Placental epithelial cell (primary cell): ENCODE measurements around the genes IL5RA, TRNT1 and BHLHE40.

GRCh38 chr3:2847643-2848070 lies 262.5 kb downstream of the IL5RA start:
- CAGE, long polyA plus RNA = no peak

DNA sequence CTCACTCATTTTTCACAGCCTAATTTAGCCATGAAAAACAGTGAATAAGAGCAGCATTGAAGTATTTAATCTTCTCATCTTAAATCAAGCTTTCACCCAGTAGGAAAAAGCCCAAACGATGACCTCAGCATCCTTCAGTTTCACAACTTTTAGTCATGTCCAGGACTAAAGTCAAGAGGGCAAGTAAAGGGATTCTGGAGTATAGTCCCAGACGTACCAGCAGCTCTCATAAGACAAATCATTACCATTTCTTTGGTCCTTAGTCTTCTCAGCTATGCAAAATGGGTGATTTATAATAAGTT lies 237.3 kb downstream of the IL5RA start:
- CAGE, long polyA plus RNA = no peak

DNA sequence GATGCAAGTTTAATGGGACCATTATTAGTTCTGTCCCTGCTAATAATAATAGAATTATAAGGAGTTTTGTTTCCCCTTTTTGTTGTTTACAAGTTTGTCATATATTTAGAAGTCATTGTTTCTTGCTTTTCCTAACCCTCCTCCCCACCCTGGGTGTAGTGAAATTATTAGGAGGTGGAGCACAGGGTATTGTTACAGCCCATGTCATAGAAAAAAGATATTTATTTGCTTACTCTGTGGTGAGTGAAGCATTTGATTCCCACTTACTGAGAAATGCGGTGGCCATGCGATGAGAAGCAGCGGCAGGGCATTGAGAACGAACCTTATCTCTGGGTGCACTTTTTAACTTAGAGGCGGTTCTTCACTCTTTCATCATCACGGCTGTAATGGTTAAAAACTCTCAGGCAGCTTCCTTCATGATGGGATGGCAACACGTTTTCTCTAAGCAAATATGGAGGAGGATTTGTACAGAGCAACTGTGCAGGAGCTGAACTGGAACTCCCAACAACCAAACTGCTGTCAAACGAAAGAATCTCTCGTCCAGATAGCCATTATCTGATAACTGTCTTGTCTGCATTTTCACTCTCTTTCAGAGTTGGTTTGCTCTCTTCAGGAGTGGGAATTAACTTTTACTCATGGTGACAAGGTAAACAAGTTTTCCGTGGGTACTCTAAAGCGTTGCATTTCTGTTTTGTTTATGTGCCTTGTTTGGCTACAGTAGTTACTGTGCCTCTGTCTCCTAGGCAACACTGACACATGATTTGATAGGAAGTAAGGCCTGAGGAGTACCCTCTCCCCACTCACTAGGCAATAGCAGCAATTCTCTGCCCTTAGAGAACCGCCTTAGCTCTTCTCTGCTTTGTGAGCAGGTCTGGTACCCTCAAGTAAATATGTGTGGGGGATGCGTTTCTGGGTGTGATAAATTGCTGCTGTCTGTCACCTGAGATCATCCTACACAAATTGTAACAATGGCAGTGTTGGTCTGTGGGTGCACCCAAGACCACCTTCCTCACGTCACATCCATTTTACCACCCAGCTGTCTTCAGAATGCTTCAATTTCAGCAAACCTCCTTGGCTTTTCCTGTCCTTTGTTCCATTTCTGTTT lies at the start of gene IL5RA:
Gene IL5RA (minus strand): TSS at position 697 of the 1,105 bp plus-strand sequence.
- CAGE, long polyA plus RNA = no peak

DNA sequence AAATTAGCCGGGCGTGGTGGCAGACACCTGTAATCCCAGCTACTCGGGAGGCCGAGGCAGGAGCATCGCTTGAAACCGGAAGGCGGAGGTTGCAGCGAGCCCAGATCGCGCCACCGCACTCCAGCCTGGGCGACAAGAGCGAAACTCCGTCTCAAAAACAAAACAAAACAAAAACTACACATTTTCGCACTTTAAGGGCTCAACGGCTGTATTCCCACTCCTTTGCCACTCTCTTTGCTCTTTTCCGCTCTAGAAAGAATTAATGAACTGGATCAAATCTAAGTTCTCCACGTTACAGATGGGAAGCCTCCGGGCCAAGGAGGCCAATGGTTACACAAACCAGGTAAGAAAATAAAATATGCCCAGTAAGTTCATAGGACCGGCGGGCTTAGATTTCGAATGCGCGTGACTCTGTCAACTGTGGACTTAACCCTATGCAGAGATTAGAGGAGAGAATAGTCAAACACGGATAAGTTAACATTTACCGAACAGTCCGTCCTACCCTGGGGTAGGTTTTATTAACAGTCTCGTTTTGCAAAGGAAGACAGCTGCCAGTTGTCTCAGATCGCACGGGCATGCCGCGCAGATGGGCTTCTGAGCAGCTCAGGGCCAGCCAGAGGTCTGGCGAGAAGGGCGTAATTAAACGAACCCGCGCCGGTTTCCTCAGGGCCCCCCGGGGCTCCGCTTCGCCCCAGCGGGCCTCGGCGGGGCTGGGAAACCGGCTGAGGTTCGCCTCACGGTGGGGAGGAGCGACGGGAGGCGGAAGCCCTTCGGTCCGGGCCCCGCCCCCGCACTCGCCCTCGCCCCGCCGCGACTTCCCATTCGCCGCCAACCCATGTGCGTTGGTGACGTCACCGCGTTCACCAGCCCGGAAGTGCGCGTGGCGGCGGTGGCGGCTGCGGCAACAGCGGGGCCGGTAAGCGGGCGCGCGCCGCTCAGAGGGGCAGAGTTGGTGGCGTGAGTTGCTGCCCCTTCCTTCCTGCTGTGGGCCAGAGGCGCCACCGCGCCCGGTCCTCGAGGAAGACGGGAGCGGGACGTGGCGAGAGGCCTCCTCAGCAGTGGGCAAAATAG lies at the start of gene TRNT1:
Gene TRNT1 (plus strand): TSS at position 866 of the 1,071 bp plus-strand sequence.
- CAGE, long polyA plus RNA = no peak

GRCh38 chr3:4244667-4245272 lies 58.4 kb upstream of the SETMAR start:
- CAGE, long polyA plus RNA = no peak

DNA sequence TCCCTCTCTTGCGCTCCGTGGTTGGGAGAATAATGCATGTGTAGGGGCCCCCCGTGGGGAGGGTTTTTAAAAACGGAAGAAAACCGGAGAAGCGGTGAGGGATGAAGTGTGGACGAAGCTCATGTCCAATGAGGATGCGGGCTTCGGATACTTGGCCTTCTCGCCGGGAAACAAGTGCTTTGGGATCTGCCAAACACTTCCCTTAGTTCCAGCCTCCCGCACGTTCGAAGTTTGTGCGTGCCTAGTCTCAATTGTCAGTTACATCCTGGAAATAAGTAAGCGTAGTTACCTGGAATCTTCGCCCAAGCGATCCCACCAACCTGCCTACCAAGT lies 788 bp downstream of the ITPR1 start:
- CAGE, long polyA plus RNA = no peak

DNA sequence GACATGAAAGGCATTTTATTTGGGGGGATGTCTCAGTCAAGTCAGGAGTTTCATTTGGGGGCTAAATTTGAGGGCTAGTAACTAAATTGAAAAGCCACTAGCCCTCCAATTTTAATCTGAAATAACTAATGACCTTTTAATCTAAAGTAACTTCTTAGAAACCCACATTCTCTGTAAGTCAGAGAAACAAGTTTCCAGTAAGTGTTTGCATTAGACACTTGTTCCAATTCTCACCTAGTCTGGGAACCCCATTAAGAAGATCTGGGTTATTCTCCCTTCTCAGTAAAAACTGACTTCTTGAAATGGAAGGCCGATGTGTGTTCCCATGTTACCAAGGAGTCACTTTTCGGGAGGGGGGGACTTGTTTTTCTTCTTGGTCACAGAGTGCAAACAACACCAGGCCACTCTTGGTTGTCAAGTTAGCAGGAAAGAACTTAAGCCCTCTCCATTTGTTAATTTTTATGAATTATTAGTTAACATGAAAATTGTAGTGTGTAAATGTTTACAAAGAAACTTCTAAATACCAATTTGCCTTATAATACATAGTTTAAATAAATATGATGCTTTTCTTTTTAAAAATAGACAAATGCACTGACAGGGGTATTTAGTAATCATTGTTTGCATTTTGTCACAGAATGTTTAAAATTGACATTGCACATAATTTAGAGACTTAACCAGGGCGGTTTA lies 55.6 kb downstream of the ITPR1 start:
- CAGE, long polyA plus RNA = no peak

GRCh38 chr3:4580969-4581390 lies 87.8 kb downstream of the ITPR1 start:
- CAGE, long polyA plus RNA = no peak

GRCh38 chr3:4740062-4740746 lies 239.0 kb upstream of the BHLHE40 start:
- CAGE, long polyA plus RNA = no peak

DNA sequence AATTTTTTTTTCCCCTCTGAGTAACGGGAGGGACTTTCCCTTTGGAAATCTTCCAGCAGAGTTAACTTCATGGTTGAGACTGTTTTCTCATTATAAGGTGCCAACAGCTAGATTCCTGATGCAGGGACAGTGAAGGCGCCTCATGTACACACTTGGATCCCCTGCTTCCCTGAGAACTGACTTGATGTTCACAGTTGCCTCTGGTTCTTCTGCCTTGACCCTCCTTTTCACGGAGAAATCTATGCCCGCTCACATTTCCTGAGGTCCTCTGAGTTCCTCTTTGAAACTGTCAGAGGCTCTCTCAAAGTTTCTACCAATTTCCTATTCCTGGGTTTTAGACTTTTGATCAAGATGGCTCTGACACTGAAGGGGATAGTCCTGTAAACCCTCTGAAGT lies 227.5 kb upstream of the BHLHE40 start:
- CAGE, long polyA plus RNA = no peak

DNA sequence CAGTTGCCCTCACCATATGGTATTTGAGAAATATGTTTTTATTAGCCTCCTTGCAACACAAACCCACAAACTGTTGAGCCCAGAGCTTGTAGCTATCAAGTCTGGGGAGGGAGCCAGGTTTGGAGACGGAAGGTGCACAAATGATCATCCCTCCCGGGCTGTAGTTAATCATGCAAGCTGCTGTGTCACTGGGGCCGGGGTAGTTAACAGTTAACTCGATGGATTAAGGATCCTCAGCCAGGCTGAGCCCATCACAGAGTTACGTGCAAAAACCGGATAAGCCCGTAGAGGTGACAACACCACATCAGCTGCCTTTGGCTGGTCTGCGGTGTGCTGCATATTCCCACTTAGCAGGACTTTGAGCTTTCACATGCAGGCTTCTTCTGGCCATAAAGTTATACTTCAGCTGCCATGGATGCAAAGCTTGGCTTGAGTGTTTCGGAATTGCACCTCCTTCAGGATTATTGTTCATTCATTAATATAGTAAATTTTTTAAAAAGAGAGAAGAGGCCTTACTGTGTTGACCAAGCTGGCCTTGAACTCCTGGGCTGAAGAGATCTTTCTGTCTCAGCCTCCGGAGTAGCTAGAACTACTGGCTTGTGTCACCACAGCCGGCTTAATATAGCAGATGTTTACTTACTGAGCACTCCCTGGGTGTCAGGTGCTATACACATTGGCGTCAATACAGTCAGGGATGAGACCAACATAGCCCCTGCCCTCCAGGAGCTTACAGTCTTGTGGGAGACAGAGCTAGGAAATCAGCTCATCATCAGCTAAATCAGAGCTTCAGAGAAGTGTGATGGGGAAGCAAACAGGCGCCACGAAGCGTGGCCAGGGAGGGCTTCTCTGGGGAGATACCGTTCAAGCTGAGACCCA lies 226.8 kb upstream of the BHLHE40 start:
- CAGE, long polyA plus RNA = no peak

DNA sequence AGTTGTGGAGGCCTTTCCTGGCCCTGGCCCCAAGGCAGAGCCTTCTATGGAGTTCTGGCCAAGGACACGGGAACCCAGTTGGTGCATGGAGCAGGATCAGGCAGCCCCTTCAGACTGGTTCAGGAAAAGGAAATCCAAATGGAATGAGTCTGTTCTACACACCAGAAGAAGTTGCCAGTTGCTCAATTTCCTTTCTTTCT lies 29.0 kb upstream of the BHLHE40 start:
- CAGE, long polyA plus RNA = no peak

DNA sequence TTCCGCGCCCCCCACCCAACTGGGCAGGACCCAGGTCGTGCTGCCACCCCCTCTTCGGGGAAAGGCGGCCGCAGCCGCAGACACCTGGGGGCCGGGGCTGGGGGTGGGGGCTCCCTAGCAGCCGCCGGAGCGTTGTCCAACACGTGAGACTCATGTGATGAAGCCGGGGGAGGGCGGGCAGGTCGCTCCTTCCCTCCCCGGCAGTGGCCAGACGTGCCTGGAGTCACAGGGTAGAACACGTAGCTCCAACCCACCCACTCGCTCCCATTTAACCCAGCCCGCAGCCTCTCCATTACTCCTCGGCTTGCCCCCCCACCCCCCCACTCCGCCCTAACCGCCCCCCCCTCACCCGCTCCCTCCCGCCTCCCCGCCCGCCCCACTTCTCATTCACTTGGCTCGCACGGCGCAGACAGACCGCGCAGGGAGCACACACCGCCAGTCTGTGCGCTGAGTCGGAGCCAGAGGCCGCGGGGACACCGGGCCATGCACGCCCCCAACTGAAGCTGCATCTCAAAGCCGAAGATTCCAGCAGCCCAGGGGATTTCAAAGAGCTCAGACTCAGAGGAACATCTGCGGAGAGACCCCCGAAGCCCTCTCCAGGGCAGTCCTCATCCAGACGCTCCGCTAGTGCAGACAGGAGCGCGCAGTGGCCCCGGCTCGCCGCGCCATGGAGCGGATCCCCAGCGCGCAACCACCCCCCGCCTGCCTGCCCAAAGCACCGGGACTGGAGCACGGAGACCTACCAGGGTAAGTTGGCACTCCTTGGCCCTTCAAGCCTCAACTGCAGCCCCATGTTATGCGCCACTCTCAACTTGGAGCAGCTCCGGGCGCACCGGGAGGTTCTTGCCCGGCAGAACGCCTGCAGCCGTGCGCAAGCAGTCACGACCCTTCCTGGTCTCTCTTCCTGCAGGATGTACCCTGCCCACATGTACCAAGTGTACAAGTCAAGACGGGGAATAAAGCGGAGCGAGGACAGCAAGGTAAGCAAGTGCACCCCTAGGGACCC lies at the start of gene BHLHE40:
Gene BHLHE40 (plus strand): TSS at position 386 of the 1,006 bp plus-strand sequence.
- CAGE, long polyA plus RNA = no peak

- CAGE, long polyA plus RNA = no peak
Measured at GRCh38 chr3:5017574-5018493, 38.6 kb downstream of the BHLHE40 start.

- CAGE, long polyA plus RNA = no peak
Measured at GRCh38 chr3:5179081-5179745, 8.3 kb upstream of the EDEM1 start.

DNA sequence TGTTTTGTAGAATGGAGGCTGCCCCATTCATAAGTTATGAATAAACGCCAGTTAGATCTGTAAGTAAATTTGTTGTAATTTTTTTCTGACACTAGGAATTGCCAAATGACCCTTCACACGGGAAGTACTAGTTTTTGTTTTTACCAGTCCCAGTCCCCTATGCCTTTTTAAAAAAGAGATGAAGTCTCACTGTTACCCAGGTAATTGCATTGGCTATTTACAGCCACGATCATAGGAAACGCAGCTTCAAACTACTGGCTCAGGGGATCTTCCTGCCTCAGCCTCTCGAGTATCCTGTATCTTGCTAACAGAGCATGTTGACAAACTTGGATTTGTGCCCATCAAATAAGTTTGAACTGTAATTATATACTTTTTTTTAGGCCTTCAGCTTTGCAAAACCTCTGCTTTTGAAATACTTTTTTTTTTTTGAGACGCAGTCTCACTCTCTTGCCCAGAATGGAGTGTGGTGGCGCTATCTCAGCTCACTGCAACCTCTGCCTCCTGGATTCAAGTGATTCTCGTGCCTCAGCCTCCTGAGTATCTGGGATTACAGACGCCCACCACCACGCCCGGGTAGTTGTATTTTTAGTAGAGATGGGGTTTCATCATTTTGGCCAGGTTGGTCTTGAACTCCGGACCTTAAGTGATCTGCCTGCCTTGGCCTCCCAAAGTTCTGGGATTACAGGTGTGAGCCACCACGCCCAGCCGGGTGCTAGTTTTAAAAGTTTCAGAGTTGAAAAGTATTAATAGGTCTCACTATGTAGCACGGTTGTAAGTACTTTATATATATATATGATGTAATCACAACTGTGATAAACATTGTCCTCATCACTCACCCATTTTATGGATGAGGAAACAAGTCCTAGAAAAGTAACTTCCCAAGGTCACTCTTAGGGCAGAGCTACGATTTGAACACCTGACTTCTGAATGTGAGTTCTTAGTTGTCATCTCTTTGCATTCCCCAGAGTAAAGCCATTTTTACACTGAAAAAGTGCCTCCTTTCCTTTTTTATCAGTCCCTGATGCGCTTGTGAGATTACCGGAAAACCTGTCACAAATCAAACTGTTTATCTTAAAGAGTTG lies 2.8 kb upstream of the EDEM1 start:
- CAGE, long polyA plus RNA = no peak

DNA sequence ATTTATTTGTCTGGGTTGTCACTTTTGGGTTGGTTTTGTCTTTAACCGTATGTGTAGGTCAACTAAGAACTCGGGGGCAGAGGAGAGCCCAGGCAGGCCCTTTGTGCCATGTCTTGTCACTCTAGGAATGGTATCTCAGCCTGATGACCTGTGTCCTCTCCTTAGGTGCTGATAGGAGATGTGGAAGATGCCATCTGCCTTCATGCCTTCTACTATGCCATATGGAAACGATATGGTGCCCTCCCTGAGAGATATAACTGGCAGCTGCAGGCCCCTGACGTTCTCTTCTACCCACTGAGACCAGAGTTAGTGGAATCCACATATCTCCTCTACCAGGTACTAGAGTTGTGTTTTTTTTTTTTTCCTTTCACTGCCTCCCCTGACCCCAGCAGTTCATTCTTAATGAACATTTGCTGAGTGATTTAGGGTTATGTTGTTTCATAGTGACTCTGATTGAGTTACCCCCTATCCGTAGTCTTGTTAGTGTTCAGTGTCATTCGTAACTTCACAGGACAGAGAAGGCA lies 20.5 kb downstream of the EDEM1 start:
- CAGE, long polyA plus RNA = no peak

DNA sequence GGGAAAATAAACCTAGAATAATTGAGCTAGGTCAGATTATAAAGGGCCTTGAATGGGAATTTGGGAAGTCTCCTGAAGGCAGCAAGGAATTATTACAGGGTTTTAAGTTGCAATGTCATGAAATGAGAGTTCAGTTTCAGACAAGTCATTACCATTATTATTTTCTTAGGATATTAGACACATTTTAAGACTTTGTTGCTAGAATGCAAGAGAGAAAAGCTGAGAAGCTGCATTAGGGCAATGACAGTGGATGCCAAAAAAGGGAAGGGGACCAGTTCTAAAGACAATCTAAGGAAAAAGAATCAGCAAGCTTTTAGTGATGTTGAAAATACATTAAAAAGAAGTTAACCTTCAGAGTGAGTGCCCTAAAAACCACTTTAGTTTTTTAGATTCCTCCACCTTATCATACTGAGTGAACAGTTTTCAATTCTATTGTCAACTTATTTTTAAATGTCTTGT lies 251.9 kb downstream of the EDEM1 start:
- CAGE, long polyA plus RNA = no peak

- CAGE, long polyA plus RNA = no peak
Measured at GRCh38 chr3:5699810-5700207, 512.3 kb downstream of the EDEM1 start.

DNA sequence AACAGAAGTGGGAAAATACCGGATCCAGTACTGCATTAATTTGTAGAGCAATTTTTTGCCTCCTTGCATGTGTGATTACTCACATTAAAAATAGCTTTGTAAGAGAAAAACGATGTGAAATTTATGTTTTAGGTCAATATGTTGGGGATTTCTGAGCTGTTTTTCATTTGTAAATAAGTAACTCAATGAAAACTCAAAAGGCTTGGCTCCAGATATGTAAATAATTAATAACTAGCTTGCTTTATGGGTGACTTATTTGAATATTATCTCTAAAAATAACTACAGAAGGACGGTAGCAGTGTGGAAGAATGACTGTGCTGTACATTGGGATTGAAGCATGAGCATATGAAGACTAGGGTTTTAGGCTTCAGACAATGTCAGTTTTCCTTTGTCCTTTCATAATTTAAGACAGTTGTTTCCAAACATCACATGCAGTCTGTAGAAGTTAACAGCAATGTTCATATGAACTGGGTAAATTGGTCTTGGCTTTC lies 343.9 kb downstream of the GRM7 start:
- CAGE, long polyA plus RNA = no peak